ENCODE measurements around a stretch of chr20.

DNA sequence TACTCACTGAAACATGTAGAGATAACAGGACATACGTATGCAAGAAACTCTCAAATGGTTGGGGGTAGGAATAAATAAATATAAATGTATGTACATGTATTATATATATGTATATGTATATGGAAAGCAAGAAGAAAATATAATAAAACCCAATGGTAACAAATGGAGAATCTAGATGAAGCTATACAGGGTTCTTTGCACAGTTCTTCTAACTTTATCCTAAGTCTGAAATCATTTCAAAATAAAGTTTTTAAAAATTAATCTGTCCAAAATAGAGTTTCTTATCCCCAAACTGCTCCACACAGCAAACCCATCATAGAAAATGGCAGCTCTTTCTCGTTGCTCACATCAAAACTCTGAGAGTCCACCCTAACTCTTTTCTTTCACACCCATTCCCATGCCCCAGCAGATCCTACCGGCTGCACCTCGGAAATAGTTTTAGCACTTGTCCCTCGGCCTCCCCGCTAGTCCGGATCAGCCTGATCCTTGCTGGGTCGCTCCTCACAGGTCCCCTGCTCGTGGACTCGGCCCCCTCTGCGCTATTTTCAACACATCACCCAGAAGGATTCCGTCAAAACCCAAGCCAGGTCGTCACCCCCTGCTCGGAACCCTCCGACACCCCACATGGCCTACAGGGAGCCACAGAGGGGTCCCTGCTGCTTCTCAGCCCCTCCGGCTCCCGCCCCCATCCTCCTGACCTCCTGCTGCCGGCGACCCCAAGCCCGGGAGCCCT, 1.0 kb upstream of the MYL9 start:
- RRBS, result 98% methylated on average over 5 of the region's 20 CpGs

DNA sequence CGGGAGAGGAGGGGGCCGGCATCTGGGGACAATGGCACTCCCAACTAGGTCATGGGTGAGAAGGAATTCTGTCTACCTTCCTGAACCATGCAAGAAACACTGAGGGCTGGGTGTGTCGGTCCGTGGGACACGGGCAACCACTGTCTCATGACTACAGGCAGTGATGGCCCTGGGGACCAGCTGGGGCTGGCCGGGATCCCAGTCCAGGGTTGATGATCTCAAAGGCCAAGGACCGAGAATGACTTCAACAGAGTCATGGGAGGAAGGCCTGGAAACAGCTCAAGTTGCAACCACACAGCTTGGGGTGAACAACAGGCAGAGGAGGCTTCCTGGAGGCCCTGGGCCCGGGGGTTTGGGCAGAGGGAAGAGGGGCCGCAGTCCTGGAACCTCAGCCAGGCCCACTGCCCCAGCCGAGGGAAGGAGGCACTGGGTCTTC, 1.8 kb downstream of the MYL9 start:
- RRBS, result no CpG with 5 or more reads among the region's 10 CpGs

DNA sequence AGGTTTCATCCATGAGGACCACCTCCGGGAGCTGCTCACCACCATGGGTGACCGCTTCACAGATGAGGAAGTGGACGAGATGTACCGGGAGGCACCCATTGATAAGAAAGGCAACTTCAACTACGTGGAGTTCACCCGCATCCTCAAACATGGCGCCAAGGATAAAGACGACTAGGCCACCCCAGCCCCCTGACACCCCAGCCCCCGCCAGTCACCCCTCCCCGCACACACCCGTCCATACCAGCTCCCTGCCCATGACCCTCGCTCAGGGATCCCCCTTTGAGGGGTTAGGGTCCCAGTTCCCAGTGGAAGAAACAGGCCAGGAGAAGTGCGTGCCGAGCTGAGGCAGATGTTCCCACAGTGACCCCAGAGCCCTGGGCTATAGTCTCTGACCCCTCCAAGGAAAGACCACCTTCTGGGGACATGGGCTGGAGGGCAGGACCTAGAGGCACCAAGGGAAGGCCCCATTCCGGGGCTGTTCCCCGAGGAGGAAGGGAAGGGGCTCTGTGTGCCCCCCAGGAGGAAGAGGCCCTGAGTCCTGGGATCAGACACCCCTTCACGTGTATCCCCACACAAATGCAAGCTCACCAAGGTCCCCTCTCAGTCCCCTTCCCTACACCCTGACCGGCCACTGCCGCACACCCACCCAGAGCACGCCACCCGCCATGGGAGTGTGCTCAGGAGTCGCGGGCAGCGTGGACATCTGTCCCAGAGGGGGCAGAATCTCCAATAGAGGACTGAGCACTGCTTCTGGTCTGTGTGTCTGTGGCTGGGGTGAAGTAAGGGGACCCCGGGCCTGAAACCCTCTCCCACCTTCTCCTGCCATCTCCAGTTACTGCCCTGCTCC, 8.0 kb downstream of the MYL9 start:
- RRBS, result 64% methylated on average over 5 of the region's 25 CpGs

DNA sequence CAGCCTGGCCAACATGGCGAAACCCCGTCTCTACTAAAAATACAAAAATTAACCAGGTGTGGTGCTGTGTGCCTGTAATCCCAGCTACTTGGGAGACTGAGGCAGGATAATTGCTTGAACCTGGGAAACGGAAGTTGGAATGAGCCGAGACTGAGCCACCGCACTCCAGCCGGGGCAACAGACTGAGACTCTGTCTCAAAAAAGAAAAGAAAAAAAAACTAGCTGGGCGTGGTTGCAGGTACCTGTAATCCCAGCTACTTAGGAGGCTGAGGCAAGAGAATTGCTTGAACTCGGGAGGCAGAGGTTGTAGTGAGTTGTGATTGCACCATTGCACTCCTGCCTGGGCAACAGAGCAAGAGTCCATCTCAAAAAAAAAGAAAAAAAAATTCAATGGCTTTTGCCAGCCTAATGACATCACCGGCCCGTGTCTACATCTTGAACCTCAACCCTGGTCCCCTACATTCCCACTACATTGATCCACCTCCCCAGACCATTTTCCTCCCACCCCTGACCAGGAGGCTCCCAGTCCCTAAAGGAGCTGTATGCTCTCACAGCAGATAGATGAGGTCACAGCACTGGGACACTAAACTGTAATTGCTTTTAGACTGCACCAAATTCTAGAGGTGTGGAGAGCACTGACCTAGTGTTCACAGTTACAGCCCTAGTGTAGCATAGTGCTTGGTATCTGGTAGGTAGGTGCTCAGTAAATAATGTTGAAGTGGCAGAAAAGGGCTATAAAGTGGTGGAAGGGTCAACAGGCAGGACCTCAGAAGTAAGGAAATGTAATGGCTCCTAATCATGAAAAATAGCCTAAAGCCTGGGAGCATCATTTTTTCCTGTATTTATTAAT, 10.5 kb downstream of the TGIF2 start:
- RRBS, result no CpG with 5 or more reads among the region's 10 CpGs

- RRBS, result no CpG with 5 or more reads among the region's 45 CpGs
Observed at GRCh38 chr20:36814995-36815853, 41.7 kb upstream of the DSN1 start.

DNA sequence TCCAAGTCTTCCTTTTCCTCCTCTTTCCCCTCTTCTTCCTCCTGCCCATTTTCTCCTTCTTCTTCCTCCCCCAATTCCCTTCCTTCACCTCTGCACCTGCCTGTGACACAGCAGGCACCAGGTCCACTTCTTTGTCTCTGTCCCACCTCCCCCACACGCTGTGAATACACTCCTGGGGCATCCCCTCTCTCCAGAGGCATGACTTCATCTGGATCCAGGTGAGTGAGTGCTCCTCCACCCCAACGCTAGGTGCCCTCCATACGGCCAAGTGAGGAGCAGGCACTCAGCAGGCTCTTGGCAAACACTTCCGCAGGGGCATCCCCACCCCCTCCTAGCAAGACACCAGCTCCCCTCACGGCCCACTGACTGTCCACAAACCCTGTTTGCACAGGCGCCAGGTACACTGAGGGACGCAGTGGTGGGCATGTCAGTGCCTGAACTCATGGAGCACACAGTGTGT, 1.9 kb upstream of the SOGA1 start:
- RRBS, result no CpG with 5 or more reads among the region's 7 CpGs

DNA sequence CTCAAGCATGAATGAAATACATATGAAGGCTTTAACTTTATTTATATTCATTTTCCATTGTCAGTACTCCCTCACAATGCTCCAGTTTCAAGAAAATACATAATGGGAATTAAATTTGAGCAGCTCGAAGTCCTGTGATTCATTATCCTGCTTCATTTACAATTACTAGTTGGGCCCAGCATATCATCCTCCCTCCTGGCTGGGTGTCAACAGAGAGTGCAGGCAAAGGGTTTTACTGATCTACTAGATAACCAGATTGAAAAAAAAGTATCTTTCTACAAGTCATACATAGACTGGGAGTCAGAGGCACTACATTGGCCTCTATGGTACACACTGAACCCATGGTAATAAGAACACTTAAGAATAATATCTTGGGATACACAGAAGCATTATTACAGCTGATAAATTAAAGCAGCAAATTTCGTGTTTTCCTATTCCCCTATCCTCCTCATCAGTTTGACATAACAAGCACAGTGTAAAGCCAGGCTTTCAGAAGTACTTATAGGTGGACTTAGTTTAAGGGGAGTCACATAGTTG, 10.0 kb downstream of the SAMHD1 start:
- RRBS, result no CpG with 5 or more reads among the region's 2 CpGs

DNA sequence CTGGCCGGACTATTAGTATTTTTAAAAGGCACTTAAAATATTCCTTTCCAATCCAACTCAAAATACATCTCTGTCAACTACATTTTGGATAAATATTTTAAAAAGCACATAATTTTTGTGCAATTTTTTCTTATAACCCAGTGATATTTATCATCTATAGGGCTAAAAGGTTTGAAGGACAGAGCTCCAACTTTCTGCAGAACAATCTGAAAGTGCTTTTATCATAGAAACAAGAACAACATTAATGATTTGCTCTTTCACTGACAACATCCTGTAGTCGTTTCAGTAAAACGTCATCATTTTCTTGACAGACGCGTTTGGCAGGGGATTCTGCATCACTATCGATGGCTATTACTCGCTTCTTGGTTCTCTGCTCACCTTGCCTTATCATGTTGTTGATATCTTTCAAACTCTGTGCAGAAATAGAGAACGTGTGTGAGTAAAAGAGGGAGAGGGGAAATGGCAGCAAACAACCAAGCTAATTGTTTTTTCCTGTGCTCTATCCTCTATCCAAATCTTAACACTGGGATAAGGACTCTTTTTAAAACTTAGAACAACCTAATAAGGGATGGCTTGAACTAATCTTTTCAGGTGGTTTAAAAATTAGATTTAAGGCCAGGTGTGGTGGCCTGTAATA, 47.1 kb upstream of the SAMHD1 start:
- RRBS, result no CpG with 5 or more reads among the region's 8 CpGs

DNA sequence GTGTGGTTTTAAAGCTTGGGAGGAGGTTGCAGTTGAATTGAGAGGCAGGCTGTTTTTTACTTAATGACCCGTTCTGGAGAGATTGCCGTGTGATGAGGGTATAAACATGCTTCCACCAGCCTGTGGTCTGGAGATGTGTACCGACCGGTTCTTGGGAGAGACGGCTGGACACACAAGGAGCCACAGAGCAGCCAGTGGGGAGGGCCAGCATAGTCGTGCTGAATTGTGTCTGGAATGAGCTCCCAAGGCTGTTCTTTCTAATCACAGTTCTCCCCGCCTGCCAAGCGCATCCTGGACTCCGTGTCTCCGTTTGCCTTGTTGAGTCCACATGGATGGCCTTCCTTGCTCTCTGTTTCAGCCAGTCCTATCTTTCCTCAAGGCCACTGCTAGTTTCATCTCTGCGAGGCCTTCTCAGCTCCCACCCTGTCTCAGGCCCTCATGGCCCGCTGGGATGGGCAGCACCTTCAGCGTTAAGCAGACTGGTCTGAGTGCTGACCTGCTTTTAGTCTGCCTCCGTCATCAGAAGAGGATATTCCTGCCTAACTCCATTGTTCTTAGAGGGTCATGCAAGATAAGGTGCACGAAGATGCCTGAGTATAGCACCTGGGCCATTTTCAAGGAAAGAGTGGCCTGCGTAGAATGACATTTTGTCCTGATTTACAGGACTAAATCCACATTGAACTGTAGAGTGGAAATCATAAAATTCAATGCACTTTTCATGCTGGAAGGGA, 20.6 kb downstream of the MANBAL start:
- RRBS, result no CpG with 5 or more reads among the region's 16 CpGs

DNA sequence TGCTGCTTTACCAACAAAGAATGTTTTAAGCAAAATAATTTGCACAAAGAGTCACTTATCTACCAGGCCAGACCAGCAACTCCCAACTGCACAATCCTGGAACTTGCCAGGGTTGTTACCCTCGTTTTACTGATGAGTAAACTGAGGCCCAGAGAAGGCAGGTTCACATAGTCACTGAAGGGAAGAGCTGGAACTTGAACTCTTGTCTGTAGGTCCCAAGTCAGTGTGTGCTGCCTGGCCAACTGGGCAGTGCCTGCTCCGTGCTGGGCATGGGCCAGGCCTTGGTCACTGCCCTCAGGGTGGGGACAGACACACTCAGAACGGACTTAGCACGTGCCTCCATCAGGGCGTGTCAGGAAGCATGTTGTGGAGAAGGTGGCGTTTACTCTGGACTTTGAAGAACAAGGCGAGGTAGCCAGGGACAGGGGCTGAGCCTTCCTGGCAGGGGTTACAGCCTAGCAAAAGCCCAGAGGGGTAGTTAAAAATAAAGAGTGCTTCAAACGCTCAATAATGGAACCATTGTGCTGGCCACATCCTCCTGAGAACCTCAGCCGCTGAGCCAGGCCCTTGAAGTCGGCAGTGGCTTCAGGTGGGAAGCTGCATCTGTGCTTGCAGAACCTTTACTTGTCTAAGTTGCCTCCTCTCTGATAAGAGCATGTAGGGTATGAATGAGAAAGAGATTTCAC, 2.4 kb upstream of the SRC start:
- RRBS, result no CpG with 5 or more reads among the region's 10 CpGs

GRCh38 chr20:37346508-37347051, 640 bp downstream of the SRC start:
- RRBS, result 12% methylated on average over 16 of the region's 22 CpGs

DNA sequence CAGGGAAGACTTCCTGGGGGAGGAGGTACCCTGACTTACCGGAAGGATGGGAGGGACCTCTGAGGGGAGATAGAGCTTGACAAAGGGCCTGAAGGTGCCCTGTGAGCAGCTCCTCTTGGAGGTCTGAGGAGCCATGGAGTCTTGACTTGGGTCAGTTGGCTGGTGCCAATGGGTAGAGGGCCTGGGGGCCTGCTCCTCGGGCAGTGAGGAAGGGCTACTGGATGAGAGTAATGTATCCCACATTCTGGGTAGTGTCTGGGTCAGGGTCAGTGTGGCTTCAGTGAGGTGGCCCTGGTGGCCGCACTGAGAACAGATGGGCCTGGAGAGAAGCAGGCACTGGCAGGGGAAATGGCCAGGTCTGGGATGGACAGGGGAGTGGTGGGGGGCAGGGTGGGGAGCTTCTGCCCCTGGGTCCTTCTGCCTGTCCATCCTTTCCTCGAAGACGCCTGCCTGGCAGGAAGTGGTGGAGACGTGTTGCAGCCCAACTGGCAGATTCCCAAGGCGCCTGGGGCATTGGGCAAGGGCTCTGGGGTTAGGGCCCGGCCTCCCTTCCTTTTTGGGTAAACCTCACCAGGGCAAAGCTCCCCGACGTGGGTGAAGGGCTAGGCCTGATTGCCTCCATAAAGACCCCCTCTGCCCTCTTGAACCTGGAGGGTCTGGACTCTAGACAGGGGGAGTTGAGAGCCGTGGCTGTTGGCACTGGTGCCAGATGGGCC, 10.4 kb downstream of the SRC start:
- RRBS, result no CpG with 5 or more reads among the region's 11 CpGs

- RRBS, result 34% methylated on average over 4 of the region's 12 CpGs
Observed at GRCh38 chr20:37356865-37357345, 11.0 kb downstream of the SRC start.

DNA sequence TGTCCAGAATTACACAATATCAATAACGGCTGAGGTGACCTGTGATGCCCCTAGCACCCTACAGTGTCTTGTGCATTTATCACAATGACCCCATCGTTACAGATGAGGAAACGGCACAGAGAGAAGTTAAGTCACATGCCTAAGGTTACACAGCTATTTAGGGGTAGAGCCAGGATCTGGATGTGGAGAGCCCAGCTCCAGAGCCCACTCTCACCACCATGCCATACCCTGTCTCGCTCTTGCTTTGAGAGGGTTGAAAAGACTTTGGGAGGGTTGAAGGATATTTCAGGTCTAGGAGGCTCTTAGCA, 36.2 kb downstream of the SRC start:
- RRBS, result no CpG with 5 or more reads among the region's 4 CpGs

DNA sequence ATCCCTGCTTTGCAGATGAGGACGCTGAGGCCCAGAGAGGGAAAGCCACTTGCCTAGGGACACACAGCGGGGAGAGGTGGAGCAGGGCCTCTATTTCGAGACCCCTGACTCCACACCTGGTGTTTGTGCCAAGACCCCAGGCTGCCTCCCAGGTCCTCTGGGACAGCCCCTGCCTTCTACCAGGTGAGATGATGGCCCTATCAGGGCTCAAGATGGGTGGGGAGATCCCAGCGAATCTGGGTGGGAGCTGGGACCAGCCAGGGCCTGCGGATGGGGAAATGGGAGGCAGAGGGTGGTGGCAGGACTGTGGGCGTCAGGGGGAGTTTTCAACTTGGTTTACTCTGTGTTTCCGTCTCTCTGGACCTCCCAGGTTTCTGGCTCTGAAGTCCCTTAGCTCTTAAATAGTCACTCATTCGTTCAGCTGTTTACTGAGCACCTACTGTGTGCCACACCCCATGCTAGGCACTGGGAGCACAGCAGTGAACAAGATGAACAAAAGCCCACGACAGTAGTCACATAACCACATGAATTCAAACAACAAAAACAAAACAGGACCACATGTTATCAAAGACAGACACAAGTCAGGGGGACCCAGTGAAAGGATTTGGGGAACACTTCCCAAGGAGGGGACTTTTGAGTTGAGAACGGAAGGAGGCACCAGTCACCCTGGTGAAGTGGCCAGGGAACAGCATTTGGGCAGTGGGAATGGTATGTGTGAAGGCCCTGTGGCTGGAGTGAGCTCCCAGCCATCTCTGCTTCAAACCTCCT, 36.8 kb downstream of the SRC start:
- RRBS, result no CpG with 5 or more reads among the region's 10 CpGs

DNA sequence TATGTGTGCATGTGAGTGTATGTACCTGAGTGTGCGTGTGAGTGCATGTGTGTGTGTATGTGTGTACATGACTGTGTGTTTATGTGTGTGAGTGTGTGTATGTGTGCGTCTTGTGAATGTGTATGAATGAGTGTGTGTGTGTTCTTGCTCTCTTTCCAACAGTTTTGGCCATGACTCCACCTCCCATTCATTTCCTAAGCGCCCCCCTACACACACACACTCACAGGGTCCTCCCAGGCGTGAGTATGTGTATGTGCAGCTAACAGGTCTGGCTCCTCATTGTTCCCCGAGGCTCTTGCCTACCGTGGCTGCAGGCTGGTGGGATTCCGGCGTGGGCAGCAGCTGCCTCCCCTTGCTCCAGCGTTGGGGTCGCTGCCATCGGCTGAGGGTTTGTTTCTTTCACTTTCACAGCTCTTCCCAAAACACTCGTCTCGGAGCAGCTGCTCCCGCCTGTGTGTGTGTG, 66.3 kb downstream of the SRC start:
- RRBS, result no CpG with 5 or more reads among the region's 14 CpGs

- RRBS, result no CpG with 5 or more reads among the region's 5 CpGs
Observed at GRCh38 chr20:37503135-37504132, 17.6 kb upstream of the NNAT start.

DNA sequence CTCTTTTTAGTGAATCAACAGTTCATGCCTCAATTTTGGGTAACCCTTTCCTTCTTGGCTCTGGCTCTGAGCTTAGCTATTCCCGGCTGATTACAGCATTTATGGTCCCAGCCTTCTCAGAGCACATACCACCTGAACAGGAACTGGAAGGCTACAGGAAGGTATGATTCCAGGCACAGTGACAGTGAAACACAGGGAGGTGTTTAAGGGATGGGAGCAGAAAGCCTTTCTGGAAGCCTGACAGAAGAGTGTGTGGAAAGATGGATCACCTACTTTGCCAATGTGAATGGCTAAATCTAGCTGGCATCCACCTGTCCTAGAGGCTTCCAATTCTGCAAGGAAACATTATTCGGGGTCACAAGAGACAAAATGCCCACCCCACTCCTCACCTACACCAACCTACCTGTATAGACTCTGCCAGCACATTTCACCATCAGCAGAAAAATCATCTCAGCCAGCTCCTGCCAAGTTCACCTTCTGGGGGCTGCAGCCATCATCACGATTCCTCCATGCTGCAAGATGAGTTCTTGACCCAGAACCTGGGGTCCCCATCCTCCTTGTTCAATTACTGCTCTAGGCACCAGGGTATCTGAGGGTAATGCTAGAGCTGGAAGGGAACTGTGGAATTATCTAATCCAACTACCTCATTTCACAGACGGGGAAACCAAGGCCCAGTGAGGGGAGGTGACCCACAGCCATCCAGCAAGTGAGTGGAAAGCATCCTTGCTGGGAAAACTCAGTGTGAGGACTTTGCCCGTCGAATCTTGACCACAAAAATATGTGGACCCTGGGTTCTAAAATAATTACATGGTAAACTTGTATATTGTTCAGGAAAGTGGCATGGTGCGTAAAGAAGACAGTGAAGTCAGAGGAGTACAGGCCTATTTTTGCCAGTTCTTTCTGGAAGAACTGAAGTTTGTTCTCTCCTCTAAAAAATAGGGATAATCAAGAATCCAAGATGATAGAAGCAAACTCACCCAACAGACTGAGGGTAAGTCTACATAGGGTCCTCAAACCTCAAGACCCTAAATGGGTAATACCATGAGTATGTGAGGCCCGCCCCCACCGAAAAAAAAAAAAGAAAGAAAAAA, 12.0 kb upstream of the NNAT start:
- RRBS, result no CpG with 5 or more reads among the region's 9 CpGs

GRCh38 chr20:37510453-37511659, 10.2 kb upstream of the NNAT start:
- RRBS, result no CpG with 5 or more reads among the region's 7 CpGs

Data from GM19239 (cell line).